Myometrial cell (primary cell): ENCODE results near the gene UBAC2.

GRCh38 chr13:98881685-98882164 is 96.1 kb downstream of the DOCK9 start:
- RAMPAGE, long total RNA: no peak

DNA sequence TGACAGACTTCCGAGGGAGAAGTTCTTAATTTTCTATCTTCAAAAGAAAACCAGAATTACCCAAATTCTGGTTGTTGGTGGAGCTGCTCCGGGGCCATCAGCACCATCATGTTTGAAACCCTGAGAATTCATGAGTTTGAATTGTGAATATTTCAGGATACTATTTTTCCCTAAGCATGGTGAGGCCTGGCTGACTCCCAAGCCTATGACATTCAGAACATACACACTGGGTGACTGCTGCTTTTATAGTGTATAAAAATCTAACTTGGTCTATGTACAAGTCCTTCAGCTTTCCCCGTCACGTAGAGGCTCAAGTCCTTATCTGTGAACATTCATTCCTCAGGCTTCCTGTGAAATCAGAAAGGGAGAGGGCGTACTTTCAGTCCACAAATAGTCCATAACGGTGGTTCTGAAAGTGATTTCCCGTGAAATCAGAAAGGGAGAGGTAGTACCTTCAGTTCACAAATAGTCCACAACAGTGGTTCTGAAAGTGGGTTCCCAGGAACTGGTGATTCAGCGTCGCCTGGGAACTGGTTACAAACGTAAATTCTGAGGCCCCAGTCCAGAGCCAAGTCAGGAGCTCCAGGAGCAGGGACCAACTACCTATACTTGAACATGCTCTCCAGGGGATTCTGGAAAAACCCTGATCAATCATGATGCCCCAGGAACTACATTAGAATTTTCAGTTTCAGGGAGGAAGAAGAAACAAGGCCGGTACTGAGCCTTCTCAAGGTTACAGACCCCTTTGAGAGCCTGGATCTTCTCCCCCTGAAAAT is 17.5 kb downstream of the DOCK9 start:
- RAMPAGE, long total RNA: no peak

GRCh38 chr13:99084933-99085999 is 107.4 kb upstream of the DOCK9 start:
- RAMPAGE, long total RNA: no peak

DNA sequence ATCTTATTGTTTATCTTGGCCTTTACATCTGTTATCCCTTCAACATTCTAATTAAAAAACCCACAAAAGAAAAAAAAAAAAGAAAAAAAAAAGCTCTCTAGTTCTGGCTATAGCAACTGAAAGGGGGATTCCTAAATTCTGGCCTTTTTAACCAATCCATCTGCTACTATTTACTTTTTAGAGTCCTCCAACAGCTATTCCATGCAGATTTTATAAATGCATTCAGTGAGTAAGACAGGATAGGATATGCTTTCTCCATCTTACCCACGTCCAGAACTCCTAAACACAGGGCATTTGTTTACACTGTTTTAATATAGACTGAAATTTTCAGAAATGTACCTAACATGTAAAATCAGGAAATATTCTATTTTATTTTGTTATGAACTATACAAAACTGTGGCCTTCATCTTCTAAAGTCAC is 83.8 kb upstream of the UBAC2 start:
- RAMPAGE, long total RNA: no peak

DNA sequence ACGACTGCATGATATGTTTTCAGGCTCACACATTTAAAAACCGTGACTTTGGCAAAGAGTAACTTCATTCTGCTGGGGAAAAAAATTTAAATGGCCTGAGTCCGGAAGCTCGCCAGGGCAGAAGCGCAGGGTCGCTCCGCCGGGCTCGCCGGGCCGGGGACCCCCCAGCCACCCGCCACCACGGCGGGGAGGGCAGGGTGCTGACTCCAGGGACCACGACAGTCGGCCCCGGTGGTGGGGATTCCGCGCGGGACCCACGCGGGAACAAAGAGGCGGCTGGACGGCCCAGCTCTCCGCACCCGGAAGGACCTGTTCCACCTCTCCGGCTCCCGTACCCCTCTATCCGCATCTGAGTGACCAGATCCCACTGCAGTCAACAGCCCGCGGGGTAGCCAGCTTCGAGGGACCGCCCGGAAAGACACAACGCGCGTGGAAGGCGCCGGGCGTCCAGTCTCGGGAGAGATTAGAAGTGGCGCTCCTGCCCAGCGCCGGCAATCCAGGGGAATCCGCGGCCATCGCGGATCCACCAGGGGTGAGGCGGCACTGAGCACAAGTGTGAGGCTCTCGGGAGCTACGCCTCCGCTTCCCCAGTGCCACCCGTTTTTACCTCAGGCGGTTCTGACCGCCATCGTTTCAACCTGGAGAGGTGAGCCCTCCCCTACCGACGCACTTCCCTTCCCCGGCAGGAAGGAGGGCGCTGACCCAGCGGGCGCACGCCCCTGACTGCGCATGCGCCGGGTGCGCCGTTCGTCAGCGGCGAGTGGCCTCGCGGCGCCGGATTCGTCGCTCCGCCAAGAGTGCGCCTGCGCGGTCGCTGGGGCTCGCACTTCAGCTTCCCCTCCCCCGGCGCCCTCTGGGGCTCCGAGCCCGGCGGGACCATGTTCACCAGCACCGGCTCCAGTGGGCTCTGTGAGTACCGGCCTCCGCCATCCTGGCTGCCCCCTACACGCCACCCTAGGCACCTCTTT is at the start of gene UBAC2:
Gene UBAC2 (plus strand): TSS at position 824 of the 968 bp plus-strand sequence.
- RAMPAGE, long total RNA: start-site peak on the plus strand centred at position 868 of the sequence, 12 bp wide, 47 and 53 reads in 2 replicates

DNA sequence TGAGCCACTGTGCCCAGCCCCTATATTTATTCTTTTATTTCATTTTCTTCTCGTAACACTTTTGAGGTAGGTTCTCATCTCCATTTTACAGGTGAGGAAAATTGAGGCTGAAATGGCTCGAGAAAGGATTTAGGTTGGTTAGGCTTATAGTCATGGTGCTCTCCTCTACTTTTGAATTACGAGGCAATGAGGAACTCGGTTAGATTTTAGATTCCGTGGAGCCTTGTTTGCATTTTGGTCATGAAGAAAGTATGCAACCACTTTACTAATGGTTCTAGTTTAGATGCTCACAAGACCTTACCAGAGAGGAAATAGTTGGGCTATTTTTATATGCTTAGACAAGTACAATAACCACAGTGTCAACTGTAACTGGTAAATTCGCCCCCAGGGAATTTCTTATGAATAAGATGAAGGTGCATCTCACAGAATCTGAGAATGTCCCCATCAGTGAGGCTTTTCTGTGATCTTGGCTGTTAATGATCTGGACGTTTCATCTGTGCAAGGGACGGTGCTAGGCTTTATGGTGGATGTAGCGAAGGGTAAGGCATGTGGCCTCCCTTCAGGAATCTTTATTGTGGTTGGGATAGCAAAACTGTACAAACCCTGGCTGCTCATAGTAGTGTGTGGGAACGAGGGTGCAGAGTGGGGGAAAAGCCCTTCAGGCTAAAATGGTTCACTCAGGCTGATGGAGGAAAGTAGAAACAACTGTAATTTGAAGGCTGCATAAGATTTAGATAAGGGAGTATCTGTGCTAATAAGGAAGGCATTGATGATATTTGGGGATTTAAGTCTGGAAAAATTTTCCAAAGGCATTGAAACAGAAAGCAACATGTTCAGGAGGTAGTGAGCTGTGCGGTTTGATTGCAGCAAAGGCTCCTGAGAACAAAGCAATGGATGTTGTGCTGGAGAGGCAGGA is 28.2 kb downstream of the UBAC2 start:
- RAMPAGE, long total RNA: no peak

DNA sequence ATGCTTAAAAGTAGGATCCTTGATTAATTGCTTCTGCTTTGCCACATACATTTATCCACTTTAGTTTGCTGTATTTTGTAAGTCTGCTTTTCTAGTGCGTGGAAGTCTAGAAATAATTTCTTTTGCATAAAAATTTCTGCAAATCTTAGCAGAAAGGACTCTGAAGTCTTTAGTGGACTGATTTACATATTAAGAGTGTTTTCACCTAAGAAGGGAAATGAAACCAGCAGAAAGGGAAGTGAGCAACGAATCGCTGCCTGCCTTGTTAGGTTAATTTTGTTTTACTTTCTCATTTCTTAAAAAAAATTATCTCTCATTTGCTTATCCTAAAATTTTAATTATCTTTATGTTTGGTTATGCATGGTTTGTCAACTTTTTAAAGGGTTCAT is 721 bp upstream of the GPR18 start:
- RAMPAGE, long total RNA: no peak

GRCh38 chr13:99302961-99303480 is 4.2 kb downstream of the GPR183 start:
- RAMPAGE, long total RNA: no peak

GRCh38 chr13:99305103-99306068 is 1.8 kb downstream of the GPR183 start:
- RAMPAGE, long total RNA: no peak

- RAMPAGE, long total RNA: no peak
Measured at GRCh38 chr13:99366964-99367510, 59.8 kb upstream of the GPR183 start.

DNA sequence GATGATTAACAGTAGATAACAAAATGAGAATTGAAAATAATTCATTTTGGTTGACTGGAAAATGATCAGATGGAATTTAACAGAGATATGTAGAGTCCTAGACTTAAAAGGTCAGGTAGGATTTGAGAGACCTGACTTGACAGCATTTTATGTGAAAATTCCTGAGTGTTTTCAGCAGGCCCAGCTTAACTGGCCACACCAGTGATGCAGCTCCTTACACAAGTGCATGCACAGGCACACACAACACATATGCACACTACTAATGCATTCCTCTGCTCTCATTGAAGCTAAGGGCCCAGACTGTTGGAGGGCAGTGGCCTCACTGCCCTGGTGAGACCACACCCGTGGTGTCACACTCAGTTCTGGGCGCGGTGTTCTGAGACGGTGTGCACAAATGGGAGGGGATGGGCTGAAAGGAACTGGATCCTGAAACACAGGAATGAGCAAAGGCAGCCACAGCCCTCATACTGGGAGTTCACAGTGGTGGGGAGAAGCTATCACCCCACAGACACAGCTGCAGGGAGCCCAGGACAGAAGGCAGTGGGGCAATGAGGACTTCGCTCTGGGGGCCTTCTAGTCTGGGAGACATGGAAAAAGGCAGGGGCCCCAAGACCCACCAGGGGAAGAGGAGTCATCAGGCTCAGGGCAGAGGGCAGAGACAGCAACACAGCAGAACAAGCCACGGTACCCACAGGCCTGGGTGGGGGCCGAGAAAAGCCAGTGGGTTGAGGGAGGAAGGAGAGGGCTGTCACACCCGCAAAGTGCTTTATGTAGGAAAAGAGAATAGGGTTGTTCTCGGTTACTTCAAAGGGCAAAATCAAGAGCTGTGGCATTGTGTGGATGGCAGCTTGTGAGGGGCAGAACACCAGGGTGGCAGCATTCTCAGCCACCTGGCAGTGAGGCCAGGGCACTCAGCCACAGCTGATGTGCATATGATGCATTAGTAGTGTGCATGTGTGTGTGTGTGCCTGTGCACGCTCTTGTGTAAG is 75.3 kb upstream of the GPR183 start:
- RAMPAGE, long total RNA: no peak

- RAMPAGE, long total RNA: no peak
Measured at GRCh38 chr13:99415207-99415691, 86.0 kb upstream of the TM9SF2 start.

GRCh38 chr13:99415762-99416424 is 85.4 kb upstream of the TM9SF2 start:
- RAMPAGE, long total RNA: no peak

DNA sequence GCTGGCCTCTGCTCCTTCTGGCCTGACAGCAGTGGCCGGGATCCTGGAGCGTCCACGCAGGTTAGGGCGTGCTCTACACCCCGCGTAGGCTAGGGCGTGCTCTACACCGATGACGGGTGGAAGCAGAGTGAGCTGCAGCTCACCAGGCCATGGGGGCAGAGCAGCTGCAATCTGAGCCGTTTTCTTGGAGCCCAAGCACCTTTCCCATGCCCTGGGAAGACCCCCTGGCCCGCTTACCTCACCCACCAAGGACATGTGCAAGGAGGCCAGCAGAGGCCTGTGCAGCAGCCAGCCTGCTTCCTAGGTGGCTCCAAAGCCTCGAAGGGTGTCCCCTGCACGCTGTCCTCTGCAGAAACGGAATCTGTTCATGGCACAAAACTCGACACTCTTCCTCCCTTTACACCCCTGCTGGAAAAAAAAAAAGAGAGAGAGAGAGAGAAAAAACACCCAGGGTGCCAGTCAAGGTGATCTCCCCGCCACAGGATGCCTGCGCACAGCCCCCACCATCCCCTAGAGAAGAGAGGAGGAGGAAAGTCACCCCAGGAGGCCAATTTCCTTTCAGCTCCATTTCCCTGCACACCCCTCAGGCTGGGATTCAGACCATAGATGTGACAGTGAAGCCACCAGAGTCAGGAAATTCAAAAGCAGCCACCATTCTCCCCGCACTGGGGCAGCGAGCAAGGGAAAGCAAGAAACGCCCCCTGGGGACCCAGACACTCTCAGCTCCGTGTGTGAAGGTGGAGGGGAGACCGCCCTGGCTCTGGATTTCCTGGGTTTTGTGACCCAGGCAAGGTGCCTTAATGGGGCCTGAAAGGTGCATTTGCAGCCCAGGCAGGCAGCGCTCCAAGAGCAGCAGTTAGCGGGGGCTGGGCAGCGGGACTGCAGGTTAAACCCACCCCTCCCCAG is 84.2 kb upstream of the TM9SF2 start:
- RAMPAGE, long total RNA: no peak

- RAMPAGE, long total RNA: no peak
Measured at GRCh38 chr13:99525891-99526973, 25.0 kb downstream of the TM9SF2 start.

GRCh38 chr13:99565702-99566485 is 40.6 kb upstream of the CLYBL start:
- RAMPAGE, long total RNA: no peak

DNA sequence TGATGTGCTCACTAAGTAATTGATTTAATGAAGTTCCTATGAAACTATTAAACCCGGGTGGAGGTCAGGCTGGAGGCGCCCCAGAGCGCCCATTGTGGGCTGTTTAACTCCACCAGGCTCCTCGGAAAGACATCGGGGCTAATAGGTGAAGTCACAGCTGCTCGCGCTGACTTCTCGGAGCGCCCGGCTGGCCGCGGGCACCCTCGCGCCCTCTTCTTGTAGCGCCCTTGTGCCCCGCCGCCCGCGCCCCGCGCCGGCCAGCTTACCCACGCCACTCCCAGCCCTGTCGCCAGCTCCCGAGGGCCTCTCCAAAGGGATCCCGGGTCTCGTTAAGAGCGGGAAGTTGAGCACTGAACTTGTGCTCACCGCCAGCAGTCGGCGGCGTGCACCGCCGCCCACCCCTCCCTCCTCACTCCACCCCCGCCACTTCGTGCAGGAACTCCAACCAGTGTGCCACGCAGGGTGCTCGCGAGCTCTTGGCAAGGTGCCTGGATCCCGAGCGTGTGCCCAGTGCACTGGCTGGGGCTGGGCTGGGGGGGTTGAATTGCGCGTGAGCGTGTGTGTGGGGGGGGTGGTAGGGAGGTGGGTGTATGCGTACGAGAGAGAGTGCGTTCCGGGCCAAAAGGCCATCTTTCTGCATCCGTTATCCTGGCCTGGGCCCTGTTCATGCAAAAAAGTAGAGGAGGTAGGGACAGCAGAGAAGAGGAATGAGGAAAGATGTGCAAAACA is 14.6 kb downstream of the ZIC5 start:
- RAMPAGE, long total RNA: no peak

DNA sequence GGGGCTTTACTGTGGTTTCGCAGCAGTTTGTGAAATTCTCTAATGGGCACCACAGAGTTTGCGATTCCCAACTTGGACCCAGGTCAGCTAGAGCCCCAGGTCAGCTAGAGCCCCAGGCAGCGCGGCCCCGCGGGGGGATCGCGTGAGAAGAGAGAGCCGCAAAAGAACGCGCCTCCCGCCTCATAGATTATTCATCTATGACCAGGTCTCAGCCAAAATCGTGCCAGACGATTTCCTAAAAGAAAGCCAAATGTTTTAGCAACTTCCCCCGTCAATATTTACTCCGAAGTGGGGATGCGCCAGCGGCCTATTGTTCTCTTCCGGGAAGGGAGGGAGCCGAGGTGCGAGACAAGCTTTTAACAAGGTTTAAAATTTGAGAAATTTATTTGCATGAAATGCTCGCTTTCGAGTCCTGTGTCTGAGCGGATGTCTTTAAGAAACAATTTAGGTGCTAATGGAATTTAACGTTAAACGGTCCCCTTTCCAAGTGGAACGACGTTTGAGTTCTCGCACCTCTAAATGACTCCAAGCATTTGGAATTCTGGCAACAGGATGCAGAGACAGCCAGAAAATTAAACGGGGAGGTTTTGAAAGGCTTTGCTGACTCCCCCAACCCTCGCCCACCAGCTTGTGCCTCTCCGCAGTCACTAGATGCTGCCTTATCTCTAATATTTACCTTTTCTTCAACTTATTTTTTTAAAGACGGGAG is 2.3 kb downstream of the ZIC2 start:
- RAMPAGE, long total RNA: no peak

GRCh38 chr13:99996240-99996493 is 14.6 kb downstream of the ZIC2 start:
- RAMPAGE, long total RNA: no peak

DNA sequence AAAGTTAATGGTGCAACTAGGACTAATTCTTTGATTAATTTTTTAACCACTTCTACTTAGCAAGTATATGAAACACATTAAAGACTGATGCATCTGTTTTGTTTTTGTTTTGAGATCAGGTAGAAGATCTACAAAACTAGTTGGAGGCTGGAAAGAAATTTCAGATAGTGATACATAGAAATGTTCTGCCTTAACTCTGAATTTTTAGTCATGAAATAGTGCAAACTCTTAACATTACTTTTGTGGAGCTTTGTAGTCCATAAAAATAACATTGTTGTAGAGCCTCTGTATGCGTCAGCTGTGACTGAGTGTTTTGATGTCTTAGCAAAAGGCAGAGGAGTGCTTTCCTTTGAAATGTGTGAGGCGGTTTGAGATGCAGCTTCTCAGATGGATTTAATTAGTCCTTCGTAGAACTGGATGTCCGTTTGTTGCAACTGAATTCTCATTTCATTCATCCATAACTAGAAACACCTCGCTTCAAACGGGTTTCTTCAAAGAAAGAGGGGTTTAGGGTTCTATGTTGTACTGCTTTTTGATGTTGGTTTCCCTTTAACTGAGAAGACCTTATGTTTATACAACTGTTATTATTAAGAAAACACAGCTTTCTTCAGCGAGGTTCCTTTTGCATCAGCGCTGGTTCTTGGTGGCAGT is 194.7 kb downstream of the GGACT start:
- RAMPAGE, long total RNA: no peak